Ureter (tissue), 1 donor: Measurements from ENCODE around the genes ARSH, MXRA5 and VCX3A.

- PRO-cap = no peak
These were observed 15.2 kb downstream of the XG start for GRCh38 chrX:2767055-2767381.

DNA sequence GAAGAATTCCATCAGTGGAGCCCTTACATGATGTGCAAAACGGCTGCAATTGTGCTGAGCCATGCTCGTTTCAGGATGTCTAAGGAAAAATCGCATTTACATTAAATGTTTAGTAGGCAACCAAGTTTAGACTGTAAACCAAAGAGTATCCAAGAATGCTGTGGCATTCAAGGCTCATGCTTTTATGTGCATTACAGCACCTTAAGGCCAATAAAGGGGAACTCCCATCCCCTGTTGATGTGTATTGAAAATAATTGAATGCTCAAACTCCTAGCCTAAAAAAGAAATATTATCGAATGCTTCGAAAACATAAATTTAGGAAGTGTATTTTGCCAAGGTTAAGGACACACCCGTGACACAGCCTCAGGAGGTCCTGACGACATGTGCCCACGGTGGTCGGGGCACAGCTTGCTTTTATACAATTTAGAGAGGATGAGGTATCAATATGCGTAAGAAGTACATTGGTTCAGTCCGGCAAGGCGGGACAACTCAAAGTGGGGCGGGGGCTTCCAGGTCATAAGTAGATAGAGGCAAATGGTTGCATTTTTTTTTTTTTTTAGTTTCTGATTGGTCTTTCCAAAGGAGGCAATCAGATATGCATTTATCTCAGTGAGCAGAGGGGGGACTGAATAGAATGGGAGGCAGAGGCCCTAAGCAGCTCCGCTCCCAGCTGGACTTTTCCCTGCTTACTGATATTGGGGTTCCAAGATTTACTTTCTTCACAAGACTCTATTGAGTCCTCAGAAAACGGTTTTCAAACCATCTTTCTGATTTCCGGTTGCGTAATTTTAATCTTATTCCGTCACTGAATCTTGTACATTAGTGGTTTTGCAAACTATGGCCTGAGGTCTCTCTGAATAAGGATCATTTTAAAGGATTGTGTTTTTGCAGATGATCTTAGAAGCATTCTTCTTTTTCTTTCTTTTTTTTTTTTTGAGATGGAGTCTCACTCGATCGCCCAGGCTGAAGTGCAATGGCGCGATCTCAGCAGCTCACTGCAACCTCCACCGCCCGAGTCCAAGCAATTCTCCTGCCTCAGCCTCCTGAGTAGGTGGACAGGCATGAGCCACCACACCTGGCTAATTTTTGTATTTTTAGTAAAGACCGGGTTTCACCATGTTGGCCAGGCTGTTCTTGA is 35.5 kb downstream of the GYG2 start:
- PRO-cap = no peak

DNA sequence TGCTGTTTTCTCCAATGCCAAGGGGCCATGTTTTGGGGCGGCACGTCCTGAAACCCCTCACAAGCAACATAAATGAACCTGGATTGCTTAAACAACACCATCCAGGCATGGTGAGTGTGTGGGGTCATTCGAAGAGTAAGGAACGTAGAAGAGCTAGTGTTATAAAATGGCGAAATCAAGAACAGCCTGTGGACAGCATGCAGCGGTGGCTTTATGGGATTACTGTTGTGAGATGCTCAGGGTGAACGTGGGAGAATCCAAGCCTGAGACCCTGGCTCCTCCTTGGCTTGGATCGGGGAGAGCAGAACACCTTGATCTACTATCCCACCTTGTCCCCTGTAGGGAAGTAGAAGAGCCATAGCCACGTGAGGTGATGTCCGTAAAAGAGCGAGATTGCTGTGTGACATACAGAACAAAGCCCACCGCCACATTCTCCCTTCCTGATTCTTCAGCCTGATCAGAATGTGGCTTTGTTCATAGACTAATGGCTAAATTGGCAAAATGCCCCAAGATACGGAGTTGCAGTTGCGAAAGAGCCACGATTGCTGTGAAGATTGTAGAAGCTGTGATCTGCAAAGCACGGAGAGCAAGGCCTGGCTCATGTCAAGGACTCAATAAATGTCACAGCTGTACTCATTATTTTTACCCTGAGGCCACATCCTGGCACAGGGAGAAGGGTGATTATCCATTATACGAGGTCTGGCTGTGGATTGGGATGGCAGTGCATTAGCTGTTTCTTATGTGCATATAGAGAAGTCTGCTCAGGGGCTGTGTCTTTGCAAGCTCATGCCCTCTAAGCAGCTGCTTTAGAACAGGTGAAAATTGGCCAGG is 34.4 kb downstream of the ARSD start:
- PRO-cap = no peak

DNA sequence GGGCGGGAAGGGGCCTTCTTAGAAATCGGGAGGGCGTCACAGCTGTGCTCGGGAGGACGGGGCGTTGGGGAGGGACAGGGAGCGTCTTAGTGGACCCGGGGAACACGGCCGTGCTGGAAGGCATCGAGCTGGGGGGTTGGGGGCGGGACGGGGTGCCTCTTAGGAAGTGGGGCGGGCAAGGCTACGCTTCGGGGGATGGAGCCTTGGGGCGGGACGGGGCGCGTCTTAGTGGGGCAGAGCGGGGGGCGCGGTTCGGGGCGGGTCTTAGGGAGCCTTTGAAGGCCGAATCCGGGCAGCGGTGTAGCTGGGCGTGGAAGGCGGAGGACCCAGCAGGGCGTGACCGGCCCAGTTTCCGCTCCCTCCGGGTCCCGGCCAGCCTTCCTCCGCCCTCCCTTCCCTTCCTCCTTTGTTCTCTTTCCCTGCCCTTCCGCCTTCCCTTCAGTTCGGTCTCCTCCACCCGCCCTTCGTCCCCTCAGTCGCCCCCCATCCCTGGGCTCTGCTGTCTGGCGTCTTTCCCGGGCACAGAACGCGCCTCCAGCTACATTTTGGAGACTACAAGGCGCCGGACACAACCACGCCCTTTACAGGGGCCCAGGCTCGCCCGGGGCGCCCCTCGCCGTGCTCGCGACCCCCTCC is 478 bp downstream of the ARSD start:
- PRO-cap = bidirectional peak, plus-strand start at position 348 of the sequence, minus-strand start at position 115 of the sequence

DNA sequence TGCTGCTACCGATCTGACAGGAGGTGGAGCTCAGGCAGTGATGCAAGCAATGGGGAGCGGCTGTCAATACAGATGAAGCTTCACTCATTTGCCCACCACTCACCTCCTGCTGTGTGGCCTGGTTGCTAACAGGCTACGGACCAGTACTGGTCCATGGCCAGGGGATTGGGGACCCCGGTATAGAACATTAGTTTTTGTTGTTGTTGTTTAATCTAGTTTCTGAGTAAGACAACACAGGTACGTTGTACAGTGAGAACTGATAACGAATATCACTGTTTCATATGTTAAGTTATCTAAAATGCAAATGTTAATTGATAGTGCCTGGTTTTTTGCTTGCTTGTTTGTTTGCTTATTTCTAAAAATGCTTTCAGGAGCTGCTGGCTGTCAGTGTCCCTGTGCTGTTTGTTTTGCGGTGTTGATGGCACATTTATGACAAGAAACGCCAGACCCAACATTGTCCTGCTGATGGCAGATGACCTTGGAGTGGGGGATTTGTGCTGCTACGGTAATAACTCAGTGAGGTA is at the start of gene ARSH:
Gene ARSH, plus strand, starts transcription at position 363 of the 524 bp plus-strand sequence.
- PRO-cap = no peak

DNA sequence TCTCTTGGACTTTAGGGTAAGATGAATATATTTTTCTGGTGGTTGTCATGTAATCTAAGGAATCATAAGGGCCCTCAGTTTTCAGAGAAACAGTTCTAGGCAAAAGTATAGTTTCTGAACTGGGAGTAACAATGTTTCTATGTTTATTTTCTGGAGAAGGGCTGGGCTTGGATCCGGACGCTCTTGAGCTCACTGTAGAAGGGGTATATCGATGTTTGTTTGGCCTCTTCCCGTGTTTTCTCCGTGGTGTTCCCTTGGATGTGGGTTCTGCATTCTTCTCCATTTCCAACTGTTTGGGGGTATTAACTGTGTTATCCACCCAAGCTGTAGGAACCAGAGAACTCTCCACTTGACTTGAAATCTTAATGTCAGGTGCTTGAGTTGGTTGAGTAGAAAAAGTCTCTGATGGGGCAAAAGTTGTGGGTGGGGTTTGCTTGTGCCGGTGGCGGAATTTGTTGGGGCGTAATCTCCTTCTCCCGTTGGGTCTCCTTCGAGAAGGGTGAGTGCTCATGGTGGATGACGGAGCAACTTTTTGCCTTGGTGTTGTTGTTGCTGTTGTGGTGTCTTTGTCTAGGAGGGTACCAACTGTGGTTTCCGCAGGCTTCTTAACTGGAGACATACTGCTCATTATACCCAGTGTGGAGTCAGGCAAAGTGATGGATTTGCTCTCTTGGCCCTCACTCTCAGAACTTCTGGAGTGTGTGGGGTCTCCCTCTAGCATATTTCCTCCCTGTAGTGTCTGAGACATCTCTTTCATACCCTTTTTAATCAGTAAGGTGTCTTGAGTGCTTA is 24.5 kb downstream of the MXRA5 start:
- PRO-cap = no peak

- PRO-cap = unidirectional peak, minus-strand start at chrX:3347100
These were observed at the start of gene MXRA5 for GRCh38 chrX:3346331-3347366. Gene MXRA5 (minus strand): TSS chrX:3346652.

DNA sequence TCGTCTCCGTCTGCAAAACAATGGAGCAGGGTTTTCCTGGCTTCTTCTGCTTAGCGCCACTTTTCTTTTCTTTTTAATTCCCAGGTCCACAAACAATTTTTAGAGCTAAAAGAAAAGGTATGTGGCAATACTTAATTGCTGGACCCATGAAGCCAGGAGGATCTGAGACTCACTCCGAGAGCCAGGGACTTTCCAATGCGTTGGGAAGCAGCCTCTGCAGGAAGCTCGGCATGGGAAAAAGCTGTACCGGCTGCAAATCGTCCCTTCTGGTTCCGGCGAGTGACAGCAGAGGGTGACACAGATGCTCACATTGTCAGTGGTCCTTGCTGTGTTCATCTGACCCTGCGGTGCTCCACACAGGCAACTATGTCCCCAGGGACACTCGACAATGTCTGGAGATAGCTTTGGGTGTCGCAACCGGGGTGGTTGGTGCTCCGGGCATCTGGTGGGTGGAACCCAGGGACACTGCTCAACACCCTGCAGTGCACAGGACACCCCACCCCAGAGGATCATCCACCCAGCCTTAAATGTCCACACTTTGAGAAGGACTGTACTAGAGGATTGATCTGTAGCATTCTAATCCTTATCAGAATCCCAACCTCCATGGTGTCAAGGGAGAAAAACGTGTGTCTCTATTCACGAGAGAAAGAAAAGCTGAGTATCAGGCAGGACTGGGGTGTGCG is 163.9 kb downstream of the PRKX start:
- PRO-cap = no peak

DNA sequence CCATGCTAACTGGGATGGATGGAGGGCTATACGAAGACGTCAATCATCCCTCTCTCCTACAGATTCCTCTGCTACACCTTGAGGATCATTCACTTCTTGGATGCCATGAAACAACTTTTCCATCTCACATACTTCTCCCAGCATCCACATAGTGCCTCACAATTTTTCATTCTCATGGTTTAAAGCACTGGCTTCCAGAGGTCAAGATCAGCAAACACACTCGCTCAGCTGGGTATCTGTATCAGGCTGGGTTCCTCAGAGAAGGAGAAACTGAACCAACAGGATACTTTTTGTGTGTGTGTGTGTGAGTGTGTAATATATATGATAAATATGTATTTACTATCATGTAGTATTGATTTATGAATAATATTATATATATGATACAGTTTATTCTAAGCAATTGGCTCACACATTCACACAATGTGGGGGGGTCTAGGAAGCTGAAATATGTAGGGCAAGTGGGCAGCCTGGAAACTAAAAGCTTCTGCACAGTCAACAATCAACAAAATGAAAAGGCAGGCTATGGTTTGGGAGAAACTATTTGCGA is at the start of gene VCX3A:
Gene VCX3A, minus strand, starts transcription at position 150 of the 547 bp plus-strand sequence.
- PRO-cap = no peak

- PRO-cap = no peak
These were observed 104.2 kb upstream of the PUDP start for GRCh38 chrX:7252183-7252617.

DNA sequence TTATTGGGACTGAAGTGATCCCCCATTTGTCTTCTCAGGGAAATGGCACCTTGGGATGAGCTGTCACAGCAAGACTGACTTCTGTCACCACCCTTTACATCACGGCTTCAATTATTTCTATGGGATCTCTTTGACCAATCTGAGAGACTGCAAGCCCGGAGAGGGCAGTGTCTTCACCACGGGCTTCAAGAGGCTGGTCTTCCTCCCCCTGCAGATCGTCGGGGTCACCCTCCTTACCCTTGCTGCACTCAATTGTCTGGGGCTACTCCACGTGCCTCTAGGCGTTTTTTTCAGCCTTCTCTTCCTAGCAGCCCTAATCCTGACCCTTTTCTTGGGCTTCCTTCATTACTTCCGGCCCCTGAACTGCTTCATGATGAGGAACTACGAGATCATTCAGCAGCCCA is 111.4 kb upstream of the PUDP start:
- PRO-cap = no peak

- PRO-cap = no peak
These were observed 643 bp downstream of the VCX3B start for GRCh38 chrX:8465214-8465732.

GRCh38 chrX:8987607-8988170 is 46.2 kb downstream of the FAM9B start:
- PRO-cap = no peak

DNA sequence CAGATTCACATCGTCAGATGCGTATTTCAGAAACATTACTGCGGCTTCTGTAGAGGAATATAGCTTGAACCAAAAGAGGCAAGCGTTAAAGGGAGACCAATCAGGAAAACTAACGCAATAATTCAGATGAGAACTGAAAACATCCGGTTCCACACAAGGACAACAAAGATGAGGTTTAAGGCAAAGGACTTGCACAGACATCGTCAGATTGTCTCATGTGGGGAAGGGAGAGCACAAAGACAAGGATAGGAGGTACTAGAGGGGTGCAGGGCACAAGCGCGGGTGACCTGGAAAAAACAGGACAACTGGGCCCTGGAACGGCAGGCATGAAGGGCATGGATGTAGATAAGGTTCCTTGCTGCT is 128.2 kb upstream of the TBL1X start:
- PRO-cap = no peak

DNA sequence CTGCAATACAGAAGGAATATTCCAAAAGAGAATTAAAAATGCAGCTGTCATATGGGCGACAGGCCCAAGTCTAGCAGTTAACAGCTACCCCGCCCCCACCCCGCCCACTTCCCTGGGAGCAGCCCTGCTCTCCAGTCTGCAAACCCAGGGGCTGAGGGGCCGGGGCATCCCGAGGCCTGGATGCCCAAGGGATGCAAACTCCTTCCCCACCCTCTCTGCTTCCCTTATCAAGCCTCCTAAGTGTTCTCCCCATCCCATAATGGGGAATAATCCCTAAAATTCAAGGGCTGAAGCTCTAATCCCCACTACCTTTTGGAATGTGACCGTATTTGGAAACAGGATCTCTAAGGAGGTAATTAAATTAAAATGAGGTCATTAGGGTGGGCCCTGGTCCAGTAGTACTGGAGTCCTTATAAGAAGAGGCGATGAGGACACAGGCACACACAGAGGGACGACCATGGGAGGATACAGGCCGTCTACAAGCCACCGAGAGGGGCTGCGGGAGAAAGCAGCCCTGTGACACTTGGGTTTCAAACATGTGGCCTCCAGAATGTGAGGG is 124.5 kb upstream of the TBL1X start:
- PRO-cap = unidirectional peak, plus-strand start at position 440 of the sequence

DNA sequence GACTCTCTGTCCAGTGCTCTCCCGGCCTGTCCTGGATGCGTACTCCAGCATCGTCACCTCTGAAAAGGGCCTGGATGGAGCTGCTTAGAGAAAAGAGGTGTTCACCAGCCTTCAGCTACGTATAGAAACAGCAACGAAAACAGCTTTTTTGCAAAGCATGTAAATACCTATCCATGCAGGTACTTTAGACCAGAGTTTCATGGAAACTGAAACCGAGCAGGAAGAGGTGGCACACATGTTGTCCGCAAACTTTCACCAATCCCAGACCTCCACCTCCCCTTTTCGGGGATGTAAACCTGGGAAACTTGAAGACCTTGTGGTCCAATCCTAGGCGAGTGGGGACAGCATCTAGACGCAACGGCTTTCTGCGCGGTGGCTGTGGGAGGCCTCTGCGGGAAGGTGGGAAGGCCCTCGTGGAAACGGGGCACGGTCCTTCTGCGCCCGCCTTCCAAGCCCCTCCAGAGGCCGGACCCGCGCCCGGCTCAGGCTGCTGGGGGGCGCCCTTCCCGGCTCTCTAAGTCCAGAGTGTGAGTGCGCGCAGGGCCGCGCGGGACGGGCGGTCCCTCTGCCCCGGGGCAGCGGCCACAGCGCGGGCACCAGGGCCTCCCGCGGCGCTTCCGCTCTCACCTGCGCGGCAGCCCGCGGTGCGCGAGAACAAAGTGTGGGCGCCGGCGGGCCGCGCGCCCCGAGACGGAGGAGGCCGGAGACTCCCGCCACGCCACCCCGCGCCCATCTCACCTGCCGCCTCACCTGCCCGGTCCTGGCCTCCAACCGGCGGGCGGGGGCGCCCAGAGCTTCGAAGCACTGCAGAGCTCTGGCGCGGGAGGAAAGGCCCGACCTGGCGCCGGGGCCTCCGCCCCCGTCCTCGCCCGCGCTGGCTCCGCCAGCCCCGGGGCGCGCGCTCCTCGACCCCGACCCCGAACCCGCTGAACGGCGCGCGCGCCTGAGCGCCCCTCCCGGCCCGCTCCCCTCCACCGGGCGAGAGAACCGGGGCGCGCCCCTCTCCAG is 751 bp upstream of the SHROOM2 start:
- PRO-cap = no peak

DNA sequence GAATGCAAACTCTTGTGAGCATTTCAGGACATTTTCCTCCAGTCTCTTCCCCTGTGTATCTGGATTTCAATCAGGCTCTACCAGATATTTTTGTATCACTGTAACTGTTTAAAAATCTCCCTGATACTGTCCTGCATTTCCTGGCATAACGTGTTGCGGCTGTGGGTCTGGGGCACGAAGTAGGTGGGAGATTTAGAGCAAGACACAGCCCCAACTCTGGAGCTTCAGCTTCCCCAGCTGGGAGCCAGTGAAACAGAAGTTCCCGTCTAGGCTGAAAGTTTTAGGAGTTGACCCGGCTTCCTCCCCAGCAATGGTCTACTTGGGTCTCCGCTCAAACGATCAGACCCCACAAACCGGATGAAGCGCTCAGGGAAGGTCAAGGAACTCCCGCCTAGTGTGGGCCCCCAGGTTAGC is 46.9 kb downstream of the CLDN34 start:
- PRO-cap = no peak

DNA sequence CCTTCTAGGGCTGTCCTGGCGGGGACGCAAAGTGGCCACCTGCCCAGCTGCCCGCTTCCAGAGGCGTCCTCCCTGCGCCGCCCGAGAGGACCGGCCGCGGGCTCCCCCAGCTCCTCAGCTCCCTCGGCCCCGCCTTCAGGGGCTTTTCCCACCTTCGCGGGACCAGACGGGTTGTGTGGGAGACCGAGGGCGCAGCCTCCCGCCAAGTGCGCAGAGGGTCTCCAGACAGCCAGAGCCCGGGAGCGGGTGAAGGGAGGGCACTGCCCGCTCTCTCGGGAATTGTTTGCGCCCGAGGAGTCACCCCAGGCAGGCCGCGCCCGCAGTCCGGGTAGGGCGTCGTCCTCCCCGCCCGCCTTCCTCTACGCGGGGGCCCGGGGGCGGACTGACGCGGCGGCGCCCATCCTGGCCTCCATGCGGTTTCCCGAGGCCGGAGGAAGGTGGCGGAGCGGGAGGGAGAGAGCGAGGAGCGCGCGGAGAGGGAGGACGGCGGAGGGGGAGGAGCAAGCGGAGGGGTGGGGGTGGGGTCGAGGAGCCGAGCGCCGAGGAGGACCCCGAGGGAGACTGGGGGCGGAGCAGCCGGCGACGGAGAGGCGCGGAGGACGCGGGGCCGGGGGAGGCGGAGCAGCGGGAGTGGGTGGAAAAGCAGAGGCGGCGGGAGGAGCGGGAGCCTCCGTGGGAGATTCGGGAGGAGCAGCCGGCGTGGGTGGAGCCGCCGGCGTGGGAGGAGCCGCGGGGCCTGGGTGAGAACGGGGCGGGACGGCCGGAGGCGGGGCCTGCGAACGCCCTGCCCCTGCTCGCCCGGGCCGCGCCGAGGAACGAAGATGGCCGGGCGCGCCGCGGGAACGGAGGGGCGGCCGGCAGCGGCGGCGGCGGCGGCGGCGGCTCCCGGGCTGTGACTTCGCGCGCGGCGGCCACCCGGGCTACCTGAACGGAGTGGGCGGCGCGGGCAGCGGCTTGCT is 47.6 kb downstream of the CLDN34 start:
- PRO-cap = bidirectional peak, plus-strand start at position 811 of the sequence, minus-strand start at position 478 of the sequence

DNA sequence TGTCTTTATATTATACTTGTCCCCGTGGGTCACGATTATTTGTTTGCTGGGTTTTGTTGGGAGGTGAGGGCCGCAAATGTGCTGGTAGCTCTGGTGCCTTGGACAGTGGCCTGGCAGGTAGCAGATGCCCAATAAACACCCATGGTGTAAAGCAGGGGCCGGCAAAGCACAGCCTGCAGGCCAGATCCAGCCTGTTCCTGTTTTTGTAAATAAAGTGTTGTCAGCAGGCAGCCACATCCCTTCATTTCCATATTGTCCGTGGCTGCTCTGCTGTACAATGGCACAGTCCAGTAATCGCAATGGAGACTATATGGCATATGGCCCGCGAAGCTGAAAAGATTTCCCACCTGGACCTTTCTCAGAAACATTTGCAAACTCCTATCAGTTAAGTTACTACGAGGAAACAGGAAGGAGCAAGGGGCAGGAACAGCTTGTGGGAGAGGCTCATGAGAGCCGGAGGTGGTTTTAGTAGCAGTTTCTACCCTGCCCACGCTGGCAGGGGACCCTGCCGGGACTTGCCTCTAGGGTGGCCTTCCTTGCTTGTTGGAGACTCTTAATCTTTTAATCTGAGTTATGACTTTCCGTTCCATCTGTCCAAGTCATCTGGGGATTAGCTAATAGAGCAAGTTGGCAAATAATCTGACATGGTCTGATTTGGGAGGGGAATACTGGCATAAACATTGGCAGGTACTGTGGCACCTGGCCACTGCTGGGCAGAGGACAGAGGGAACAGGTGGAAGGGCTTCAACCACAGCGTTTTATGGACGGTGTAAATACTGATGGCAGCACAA is 19.5 kb downstream of the CLCN4 start:
- PRO-cap = no peak

- PRO-cap = no peak
These were observed 51.4 kb upstream of the AMELX start for GRCh38 chrX:11241726-11242341.